A549 (cell line): ENCODE results near the genes BRD4, CYP4F12, OR10H2 and RAB8A.

- PRO-cap: no peak
CAGE:
- cytosol, long polyA plus RNA: no peak
- long polyA plus RNA: no peak
- nucleus, long polyA plus RNA: no peak
Observed at GRCh38 chr19:15220865-15221294, 11.4 kb downstream of the EPHX3 start.

DNA sequence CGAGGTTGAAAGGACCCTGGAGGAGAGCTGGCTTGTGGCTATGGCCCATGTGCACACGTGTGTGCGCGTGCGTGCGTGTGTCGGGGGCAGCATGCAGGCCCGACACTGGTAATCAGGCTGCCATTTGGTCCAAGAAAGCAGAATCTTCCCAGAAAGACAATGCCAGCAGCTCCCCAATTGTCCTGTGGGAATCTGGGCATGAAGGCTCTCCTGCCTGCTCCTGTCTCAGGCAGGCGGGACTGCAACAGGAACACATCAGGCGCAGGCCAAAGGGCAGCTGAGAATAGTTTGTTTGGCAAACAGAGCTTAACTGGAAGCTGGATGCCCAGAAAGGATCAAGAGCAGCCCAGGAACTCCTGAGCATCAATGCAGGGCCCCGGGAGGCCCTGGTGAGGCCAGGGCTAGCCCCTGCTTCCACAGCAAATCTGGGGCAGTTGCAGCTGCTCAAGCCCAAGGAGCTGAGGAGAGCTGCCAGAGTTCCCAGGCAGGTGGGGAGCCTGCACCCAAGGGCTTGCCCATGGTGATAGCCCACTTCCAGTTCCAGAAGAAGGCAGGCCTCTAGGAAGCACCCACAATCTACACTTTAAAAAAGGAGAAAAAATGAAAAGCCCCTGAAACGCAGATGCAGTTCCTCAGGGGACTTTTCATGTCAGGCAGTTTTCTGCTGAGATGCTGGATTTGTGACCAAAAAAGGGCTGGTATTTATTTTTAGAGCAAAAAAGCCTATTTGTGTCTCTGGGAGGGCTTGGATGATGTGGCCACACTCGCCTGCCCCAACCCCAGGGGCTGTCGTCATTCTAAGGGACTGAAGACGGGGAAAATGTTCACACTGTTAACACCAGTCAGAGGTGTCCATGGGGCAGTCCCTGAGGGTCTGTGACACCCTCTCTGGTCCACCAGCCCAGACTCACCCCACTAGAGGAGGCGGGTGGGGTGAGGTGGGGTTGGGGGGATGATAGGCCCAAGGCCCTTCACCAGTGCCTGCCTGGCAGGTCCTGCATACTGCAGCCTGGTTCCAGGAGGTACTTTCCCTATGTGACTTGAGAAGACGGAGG is 15.6 kb upstream of the EPHX3 start:
- PRO-cap: no peak
CAGE:
- cytosol, long polyA plus RNA: no peak
- long polyA plus RNA: no peak
- nucleus, long polyA plus RNA: no peak

GRCh38 chr19:15265209-15265780 is 33.0 kb upstream of the EPHX3 start:
- PRO-cap: no peak
CAGE:
- cytosol, long polyA plus RNA: no peak
- long polyA plus RNA: no peak
- nucleus, long polyA plus RNA: no peak

GRCh38 chr19:15297426-15298260 is 34.7 kb downstream of the BRD4 start:
- PRO-cap: no peak
CAGE:
- cytosol, long polyA plus RNA: no peak
- long polyA plus RNA: no peak
- nucleus, long polyA plus RNA: no peak

GRCh38 chr19:15332390-15332899 is at the start of gene BRD4:
Gene BRD4 (minus strand): TSS chr19:15332539.
- PRO-cap: bidirectional peak, plus-strand start at chr19:15332612, minus-strand start at chr19:15332477
CAGE:
- cytosol, long polyA plus RNA: no peak
- long polyA plus RNA: no peak
- nucleus, long polyA plus RNA: start-site peak on the minus strand at chr19:15332299-15332557, 9 and 20 reads in 2 replicates

DNA sequence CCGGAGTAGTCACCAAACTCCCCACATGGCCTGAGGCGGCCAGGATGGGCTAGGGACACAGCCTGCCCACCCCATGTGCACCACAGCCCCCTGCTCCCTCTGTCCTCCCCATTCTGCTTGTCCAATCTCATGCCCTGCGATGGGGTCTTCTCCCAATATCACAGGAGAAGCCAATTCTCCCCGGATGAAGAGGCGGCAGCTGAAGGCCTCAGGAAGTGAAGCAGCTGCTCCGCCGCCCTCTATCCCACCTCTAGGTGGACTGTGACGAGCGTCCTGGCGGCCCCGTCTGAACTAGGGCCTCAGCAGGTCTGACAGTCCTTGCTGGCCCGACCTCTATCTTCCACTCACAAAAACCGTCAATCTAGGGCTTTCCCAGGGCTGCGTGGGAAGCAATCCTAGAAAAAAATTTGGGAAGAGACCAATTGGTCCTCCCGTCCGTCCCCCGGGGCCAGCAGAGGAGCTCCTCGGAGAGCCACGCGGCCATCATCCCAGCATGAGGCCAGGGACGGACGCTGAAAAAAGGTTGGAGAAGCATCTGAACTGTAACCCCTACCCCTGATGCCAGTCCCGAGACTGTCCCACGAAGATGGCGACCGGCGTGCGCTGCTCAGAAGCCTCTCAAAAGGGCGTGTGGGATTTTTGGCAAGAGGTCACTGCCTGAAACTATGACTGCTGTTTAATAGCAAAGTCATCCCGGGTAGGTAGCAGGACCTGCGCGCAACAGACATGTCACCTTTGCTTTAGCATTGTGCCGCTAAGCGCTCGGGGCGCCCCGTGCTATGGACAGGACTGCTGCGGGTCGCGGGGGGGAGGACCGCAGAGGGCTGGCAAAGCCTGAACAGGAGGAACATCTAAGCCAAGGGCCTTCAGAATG is 10.8 kb downstream of the AKAP8 start:
- PRO-cap: no peak
CAGE:
- cytosol, long polyA plus RNA: no peak
- long polyA plus RNA: no peak
- nucleus, long polyA plus RNA: no peak

GRCh38 chr19:15397464-15398248 is 18.1 kb upstream of the AKAP8 start:
- PRO-cap: no peak
CAGE:
- cytosol, long polyA plus RNA: no peak
- long polyA plus RNA: no peak
- nucleus, long polyA plus RNA: no peak

DNA sequence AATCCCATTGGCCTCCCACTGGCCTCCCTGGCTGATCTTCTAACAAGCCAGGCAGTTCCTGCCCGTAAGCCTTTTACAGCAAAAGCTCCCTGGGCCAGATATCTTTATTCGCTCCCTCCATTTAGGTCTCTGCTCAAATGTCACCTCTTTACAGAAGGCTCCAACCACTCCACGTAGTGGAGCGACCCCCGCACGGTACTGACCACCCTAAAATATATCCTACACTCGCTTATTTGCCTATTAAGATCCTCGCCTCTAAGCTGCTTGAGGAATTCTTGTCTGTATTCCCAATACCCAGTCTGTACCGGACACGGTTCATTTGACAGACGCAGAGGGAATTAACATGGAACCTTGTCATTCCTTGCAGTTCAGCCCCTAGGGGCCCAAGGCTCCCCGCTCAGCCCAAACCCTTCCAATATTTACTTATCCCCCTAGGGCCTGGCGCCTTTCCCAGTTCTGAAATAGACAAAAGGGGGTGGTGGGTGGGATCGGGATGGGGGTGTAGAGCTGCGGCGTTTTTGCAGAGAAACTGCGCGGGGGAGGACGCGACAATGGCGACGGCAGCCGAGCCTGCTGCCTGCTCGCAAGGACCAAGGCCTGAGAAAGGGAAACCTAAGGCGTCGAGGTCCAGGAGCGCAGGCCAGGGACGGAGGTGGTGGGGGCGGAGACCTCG is 682 bp downstream of the AKAP8L start:
- PRO-cap: no peak
CAGE:
- cytosol, long polyA plus RNA: no peak
- long polyA plus RNA: no peak
- nucleus, long polyA plus RNA: no peak

DNA sequence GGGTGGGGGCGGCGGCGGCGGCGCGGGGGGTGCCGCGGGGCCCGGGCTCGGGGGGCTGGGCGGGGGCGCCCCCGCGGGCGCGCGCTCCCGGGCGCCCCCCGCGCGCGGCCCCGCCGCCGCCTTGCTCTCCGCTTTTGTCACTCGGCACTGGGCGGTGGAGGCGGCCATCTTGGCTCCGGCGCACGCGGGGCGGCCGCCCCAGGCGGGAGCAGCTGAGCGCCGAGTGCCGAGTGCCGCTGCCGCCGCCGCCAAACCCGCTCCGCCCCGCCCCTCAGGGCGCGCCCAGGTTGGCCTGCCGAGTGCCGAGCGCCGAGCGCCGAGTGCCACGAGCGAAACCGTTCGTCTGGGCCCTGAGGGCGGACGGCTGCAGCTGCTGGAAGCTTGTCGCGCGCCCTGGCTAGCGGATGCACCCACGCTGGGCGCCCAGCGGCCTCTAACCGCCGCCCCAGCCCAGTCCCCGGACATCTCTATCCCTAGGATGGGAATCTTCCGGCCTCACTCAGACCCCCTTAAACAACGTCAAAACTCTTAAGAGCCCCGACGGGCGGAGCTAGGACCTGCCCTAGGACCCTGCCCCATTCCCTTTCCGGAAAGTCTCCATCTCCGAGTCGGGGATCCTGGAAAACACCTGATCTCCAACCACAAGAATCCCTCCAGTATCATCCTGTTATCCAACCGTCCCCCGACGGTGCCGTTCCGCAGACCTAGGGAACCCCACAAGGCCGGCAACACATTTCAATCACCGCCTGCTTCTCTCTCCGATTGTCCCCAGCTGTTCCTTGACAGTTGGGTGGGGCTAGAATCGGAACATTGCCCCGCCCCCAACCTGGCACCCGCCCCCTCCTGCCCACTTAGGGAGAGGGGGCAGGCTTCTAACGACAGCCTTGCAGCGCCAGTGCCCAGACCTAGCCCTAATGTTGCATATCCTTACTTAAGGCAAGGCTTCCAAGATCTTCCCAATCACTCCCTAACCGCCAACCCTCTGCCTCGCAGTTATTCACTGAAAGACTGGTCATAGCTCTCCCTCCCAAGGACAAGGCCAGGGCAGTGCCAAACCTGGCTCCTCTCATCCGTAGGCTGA is 14.1 kb upstream of the AKAP8L start:
- PRO-cap: bidirectional peak, plus-strand start at position 297 of the sequence, minus-strand start at position 194 of the sequence
CAGE:
- cytosol, long polyA plus RNA: no peak
- long polyA plus RNA: no peak
- nucleus, long polyA plus RNA: no peak

DNA sequence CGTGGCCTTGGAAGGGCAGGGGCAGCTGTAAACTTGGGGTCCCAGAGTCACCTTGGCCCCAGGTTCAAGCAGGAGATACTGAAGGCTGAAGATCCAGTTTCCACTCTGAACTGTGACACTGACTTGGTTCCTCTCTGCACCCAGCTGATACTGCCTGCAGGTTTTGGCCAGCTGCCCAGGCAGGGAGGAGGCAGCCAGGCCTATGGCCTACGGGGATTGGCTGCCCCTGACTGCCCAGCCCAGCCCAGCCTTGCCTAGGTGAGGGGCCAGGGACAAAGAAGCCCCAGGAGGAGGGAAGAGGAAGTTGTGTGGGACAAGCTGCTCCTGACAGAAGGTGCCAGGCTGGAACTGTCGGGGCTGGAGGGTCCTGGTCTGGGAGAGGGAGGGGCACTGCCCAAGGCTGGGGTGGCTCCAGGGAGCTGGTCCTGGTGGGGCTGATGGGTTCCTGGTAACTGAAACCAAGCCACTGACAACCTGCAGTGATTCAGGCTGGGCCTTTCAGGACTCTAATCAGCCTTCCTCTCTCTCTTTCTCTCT is 51.6 kb upstream of the CYP4F8 start:
- PRO-cap: no peak
CAGE:
- cytosol, long polyA plus RNA: no peak
- long polyA plus RNA: no peak
- nucleus, long polyA plus RNA: no peak

DNA sequence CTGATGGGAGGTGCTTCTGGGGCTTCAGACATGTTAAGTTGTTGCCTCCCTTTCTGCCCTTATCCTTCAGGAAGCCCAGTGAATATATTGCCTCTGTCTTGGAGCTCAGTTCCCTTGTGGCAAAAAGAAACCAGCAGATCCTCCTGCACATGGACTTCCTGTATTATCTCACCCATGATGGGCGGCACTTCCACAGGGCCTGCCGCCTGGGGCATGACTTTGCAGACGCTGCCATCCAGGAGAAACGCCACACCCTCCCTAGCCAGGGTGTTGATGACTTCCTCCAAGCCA is 6.0 kb upstream of the CYP4F12 start:
- PRO-cap: no peak
CAGE:
- cytosol, long polyA plus RNA: no peak
- long polyA plus RNA: no peak
- nucleus, long polyA plus RNA: no peak

GRCh38 chr19:15672672-15673249 is at the start of gene CYP4F12:
Gene CYP4F12 (plus strand): TSS chr19:15673087.
- PRO-cap: no peak
CAGE:
- cytosol, long polyA plus RNA: no peak
- long polyA plus RNA: no peak
- nucleus, long polyA plus RNA: no peak

- PRO-cap: no peak
CAGE:
- cytosol, long polyA plus RNA: no peak
- long polyA plus RNA: no peak
- nucleus, long polyA plus RNA: no peak
Observed at GRCh38 chr19:15727815-15728081, at the start of gene OR10H2. Gene OR10H2 (plus strand): TSS chr19:15728024.

- PRO-cap: no peak
CAGE:
- cytosol, long polyA plus RNA: no peak
- long polyA plus RNA: no peak
- nucleus, long polyA plus RNA: no peak
Observed at GRCh38 chr19:15779799-15780367, 7.6 kb upstream of the OR10H5 start.

- PRO-cap: no peak
CAGE:
- cytosol, long polyA plus RNA: no peak
- long polyA plus RNA: no peak
- nucleus, long polyA plus RNA: no peak
Observed at GRCh38 chr19:15862404-15862683, 35.5 kb downstream of the CYP4F2 start.

- PRO-cap: no peak
CAGE:
- cytosol, long polyA plus RNA: no peak
- long polyA plus RNA: no peak
- nucleus, long polyA plus RNA: no peak
Observed at GRCh38 chr19:16072058-16072650, 4.1 kb upstream of the TPM4 start.

DNA sequence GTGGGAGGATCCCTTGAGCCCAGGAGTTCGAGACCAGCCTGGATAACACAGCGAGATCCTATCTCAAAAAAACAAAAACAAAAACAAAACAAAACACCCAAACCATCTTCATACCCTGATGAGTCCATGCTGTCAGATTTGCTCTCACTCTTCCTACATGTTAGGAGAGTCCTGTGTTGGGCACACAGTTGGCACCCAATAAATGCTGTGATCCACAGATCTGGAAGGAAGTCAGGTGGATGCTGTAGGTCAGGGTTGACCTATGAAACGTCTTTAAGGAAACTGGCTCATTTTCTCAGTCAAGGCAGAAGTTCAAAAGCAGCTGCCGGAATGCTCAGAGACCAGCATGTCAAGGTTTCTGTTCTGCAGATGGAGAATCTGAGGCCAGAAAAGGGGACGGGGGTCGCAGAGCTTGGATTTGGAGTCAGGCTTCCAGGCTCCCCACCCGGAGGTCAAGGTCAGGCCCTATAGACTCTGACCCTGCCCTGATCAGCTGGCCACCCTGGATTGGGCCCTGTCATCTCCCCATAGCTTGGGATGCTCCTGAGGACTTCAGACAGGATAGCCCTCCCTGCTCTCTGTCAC is 3.1 kb upstream of the TPM4 start:
- PRO-cap: no peak
CAGE:
- cytosol, long polyA plus RNA: no peak
- long polyA plus RNA: no peak
- nucleus, long polyA plus RNA: no peak

- PRO-cap: no peak
CAGE:
- cytosol, long polyA plus RNA: no peak
- long polyA plus RNA: no peak
- nucleus, long polyA plus RNA: no peak
Observed at GRCh38 chr19:16075391-16075743, 928 bp upstream of the TPM4 start.

DNA sequence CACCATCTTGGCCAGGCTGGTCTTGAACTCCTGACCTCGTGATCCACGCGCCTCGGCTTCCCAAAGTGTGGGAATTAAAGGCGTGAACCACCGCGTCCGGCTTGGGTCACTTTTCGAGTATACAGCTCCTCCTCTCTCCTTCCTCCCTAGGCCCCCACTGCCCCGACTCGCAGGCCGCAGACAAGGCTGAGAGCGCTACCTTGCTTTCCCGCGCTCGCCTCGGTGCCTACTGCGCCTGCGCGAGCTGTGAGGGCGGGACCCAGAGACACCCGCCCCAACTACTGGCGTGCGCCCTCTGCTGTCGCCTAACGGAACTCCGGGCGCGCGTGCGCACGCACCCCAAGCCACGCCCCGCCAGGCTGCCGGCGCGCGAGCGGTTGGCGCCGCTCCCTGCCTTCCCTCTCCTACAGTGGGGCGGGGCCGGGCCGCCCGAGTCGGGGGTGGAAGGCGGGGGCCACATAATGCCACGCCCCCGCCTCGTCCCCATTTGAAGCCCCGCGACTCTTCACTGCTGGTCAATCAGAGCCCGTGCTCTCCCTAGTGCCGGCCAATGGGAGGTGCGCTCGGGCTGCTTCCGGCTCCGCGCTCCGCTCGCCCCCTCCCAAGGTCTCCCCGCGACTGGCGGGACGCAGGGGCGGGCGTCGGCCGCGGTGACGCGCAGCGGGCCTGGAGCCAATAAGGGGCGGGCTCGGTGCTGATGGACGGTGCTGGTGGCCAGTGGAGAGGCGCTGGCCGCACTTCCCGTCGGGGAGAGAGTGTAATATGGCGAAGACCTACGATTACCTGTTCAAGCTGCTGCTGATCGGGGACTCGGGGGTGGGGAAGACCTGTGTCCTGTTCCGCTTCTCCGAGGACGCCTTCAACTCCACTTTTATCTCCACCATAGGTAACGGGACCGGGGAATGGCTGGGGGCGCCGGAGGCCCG is at the start of gene RAB8A:
TSS of gene RAB8A (plus strand) at position 750 of the 926 bp plus-strand sequence.
- PRO-cap: bidirectional peak, plus-strand start at position 403 of the sequence, minus-strand start at position 207 of the sequence; bidirectional peak, plus-strand start at position 737 of the sequence, minus-strand start at position 620 of the sequence
CAGE:
- cytosol, long polyA plus RNA: no peak
- long polyA plus RNA: start-site peak on the plus strand centred at position 745 of the sequence, 23 bp wide, 1,377 and 791 reads in 2 replicates; start-site peak on the plus strand centred at position 818 of the sequence, 8 bp wide, 161 and 93 reads in 2 replicates
- nucleus, long polyA plus RNA: no peak

DNA sequence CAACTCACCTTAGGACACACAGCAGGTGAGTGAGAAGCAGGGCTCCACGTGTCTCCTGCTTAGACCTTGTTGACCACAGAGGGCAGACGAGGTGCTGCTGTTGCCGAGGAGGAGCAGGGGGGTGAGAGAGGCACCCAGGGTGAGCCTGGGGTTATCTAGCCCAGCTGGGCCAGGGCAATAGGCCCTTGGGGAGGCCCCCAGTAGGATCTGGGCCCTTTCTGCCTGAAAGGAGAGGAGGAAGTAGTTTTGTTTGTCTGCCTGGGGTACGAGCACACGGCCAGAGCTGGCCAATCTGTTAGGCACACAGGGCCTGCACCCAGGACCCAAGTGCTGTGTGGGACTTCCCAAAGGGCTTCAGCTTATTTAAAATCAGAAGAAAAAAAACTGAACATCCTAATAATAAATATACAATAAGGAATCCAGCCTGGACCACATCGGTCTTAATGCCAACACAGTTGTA is 2.3 kb upstream of the HSH2D start:
- PRO-cap: no peak
CAGE:
- cytosol, long polyA plus RNA: no peak
- long polyA plus RNA: no peak
- nucleus, long polyA plus RNA: no peak